Fibroblast of the aortic adventitia (primary cell): ENCODE data around the genes DSG1 and RNF138.

- CAGE, long polyA plus RNA, result no peak
These were observed 184.4 kb downstream of the CDH2 start for GRCh38 chr18:27992412-27993079.

- CAGE, long polyA plus RNA, result no peak
These were observed 174.0 kb downstream of the CDH2 start for GRCh38 chr18:28002861-28003383.

- CAGE, long polyA plus RNA, result no peak
These were observed 171.2 kb downstream of the CDH2 start for GRCh38 chr18:28005694-28006146.

DNA sequence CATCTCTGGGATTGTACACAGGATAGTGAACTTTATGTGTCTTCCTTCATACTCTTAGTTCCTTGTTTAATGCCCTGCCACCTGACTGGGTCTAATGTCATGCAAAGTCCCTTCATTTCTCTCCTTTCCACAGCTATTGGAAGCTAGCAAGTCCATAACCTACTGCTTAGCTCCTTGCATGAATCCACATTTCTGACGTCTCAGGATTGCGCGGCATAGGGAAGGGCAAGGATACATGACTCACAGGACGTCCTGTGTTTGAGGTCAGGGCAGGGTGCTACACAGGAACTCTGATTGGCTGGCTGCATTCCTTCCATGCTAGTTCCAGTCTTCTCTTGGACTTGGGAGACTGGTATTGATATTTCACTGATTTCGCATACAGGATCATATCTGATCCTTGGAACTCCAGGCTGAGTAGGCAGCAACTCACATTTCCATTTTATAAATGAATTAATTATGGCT lies 137.9 kb downstream of the CDH2 start:
- CAGE, long polyA plus RNA, result no peak

DNA sequence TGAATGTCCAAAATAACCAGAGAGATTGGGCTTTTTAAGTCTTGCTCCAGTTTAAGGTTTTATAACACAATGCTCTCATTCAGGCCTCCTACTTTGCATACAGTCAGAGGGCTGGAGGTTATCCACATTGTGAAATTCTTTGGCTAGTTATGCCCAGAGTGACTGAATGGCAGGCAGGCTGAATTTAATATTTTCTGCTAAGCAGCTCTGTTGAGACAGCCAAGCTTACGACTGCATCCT lies 90.1 kb downstream of the CDH2 start:
- CAGE, long polyA plus RNA, result no peak

GRCh38 chr18:28119829-28120057 lies 57.2 kb downstream of the CDH2 start:
- CAGE, long polyA plus RNA, result no peak

DNA sequence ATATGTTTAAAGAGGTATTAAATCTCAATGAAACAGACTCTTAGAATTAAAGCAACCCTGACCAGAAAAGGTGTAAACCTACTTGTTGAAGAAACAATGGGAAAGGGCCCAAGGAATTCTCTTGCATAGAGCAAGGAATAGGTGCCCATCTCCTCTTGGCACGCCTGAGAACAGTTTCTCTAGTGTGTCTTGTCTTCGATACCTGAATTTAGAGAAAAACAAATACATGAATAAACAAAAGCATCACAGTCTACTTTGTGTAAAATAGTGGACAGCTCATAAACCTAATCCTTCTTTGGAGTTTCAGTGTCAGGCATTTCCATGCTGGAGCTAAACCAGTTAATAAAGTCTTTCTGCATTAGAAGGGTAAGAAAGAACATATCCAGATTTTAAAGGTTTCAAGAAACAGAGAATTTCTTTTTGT lies 13.1 kb downstream of the DSC3 start:
- CAGE, long polyA plus RNA, result no peak

- CAGE, long polyA plus RNA, result no peak
These were observed 43.4 kb upstream of the DSC1 start for GRCh38 chr18:31206013-31206415.

DNA sequence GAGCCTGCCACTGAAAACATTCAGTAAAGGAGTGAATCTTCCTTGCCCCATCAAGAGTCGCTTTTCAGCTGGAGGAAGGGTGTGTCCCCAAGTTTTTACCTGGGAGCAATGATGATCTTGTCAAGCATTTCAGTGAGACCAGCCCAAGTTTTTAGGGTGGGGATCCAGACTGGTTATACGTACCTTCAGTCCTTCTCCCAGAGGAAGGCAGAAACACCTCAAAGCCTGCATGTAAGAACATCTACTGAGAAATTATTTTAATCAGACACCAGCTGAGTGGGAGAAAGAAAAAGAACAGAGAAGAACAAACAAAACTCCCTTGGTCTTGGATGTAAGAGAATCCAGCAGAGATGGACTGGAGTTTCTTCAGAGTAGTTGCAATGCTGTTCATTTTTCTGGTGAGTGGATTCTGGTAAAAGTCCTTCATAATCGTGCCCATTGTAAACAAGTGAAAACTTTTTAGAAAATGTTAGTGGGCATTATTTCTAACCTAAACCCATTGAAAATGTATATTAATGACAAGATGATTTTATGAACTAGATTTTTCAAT lies at the start of gene DSG1:
DSG1 (plus strand) TSS at position 210 of the 550 bp plus-strand sequence.
- CAGE, long polyA plus RNA, result no peak

GRCh38 chr18:31339684-31340114 lies 21.7 kb downstream of the DSG1 start:
- CAGE, long polyA plus RNA, result no peak

- CAGE, long polyA plus RNA, result no peak
These were observed 24.9 kb downstream of the DSG4 start for GRCh38 chr18:31401450-31401811.

DNA sequence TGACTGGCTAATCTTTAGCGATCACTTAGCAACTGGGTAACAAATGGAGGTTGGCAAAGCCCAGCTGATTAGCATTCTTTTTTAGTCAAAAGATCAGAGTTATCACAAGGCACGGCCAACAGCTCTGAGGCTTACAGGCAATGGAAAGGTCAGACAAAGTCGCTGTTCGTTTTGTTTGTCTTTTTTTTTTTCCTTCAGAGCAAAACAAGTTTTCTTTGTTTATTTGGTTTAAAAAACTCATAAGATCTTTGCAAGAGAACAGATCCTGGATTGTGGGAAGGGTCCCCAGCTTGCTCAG lies 28.9 kb upstream of the TTR start:
- CAGE, long polyA plus RNA, result no peak

DNA sequence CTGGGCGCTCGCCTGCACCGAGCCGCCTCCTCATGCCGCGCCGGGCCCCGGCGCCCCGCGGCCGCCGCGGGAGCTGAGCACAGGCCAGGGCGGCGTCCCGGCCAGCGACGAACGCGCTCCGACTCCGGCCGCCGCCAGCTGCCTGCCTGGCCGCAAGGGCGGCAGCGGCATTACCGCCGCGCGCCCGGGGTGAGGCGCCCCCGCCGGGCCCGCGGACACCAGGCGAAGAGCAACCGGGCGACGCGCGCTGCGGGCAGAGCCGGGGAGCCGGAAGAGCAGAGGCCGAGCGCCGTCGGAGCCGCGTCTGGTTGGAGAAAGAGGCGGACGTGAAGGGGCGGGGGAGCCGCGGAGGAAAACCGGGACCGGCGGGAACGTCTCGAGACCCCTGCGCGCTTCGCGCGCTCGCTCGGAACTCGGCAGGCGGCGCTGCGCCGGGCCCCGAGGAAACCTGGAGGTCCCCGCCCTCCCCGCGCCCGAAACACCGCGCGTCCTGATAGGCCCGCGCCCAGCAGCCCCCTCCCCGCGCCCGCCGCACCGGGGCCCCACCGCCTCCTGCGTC lies 752 bp upstream of the B4GALT6 start:
- CAGE, long polyA plus RNA, result no peak

GRCh38 chr18:31685746-31686157 lies 1.4 kb upstream of the B4GALT6 start:
- CAGE, long polyA plus RNA, result no peak

GRCh38 chr18:31954324-31954804 lies 11.4 kb upstream of the TRAPPC8 start:
- CAGE, long polyA plus RNA, result no peak

GRCh38 chr18:32087068-32087468 lies 4.6 kb upstream of the RNF138 start:
- CAGE, long polyA plus RNA, result no peak

- CAGE, long polyA plus RNA, result no peak
These were observed at the start of gene RNF138 for GRCh38 chr18:32091536-32092587. TSS of gene RNF138 (plus strand) at chr18:32091874.

- CAGE, long polyA plus RNA, result no peak
These were observed 78.5 kb downstream of the MEP1B start for GRCh38 chr18:32268197-32268959.

DNA sequence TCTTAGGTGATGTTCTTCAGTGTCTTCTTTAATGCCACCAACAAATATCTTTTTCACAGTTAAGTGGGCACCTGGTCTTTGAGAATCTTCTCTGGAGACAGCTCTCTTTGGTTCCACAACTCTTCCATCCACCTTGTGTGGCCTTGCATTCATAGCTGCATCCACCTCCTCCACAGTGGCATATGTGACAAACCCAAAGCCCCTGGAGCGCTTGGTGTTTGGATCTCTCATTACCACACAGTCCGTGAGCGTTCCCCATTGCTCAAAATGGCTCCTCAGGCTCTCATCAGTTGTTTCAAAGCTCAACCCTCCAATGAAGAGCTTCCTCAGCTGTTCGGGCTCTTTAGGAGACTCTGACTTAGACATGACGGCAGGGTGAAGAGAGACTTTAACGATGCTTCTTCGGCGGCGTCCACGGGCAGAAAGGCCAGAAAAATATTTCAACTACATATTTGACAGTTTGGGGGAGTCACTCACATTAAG lies 57.8 kb downstream of the GAREM1 start:
- CAGE, long polyA plus RNA, result no peak

GRCh38 chr18:32776480-32776996 lies 3.7 kb upstream of the KLHL14 start:
- CAGE, long polyA plus RNA, result no peak